Metanephros (tissue), 2 donors: Measurements from ENCODE around the gene TRMT61A.

DNA sequence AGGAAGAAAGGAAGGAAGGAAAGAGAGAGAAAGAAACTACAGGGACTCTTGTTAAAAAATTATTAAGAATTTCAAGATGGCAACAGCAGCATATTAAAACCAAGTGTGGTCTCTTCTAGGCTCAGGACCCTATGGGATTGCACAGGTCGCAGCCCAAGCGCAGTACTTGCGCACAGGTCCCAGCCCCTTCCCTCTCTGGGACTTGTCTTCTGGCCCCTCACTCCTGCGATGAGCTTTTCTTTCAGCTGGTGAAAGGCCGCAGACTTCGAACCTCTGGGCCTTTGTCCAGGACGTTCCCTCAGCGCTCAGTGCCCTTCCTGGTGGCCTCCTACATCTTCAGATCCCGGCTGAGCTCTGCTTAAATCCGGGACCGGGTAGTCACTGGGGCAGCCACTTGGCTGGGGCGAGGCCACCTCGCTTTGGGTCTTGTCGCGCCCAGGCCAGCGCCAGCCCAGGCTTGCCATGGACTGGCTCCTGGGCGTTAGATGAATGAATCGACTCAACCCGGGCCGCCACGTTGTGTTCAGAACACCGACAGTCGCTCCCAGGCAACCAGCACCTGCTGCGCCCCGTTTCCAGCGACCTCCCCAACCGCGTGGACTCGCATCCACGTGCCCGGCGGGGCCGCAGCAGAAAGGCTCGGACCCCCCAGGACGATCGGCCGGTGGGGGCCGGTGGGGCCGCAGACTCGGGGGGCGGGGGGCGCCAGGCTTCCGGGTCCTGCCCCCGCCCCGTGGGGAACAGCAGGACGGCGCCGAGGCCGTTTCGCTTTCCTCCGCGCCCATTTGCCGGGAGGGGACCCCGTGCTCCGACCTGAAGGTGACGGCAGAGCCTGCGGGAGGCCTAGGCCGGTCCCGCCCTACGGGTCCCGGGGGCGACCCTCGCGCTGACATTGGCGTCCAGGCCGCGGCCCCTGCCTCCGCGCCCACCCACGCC, 37.6 kb upstream of the RCOR1 start:
- RAMPAGE, long total RNA = no peak

DNA sequence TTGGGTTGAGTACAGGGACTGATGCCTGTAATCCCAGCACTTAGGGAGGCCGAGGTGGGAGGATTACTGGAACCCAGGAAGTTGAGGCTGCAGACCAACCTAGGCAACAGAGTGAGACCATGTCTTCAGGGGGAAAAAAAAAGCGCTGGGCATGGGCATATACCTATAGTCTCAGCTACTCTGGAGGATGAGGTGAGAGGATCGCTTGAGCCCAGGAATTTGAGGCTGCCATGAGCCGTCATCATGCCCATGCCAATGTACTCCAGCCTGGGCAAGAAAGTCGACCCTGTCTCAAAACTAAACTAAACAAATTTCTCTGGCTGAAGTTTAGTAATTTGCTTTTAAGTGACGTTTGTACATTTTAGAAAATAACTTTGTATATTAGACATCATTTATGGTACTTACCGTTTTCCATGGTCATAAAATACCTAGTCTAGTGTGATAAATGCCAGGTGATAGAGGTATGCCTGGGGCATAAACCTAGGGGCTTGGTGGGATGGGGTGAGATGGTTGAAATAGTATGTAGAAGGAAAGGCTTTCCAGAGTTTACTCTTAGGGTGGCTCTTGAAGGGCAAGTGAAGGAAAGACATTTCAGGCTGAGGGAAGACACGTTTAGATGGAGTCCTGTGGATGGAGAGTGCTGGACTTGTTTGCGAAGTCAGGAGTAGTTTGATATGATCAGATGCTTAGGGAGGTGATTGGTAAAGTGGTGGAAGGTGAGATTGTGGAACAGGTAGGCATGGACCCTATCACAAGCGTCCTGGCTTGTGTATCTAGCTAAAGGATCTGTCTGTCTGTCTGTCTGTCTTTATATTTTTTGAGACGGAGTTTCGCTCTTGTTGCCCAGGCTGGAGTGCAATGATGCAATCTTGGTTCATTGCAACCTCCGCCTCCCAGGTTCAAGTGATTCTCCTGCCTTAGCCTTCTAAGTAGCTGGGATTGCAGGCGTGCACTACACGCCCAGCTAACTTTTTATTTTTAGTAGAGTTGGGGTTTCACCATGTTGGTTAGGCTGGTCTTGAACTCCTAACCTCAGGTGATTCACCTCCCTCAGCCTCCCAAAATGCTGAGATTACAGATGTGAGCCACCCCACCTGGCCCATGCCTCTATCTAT, 26.2 kb downstream of the RCOR1 start:
- RAMPAGE, long total RNA = no peak

GRCh38 chr14:102621567-102622076, 29.2 kb downstream of the RCOR1 start:
- RAMPAGE, long total RNA = no peak

- RAMPAGE, long total RNA = no peak
These were observed 53.0 kb downstream of the RCOR1 start for GRCh38 chr14:102645042-102646161.

DNA sequence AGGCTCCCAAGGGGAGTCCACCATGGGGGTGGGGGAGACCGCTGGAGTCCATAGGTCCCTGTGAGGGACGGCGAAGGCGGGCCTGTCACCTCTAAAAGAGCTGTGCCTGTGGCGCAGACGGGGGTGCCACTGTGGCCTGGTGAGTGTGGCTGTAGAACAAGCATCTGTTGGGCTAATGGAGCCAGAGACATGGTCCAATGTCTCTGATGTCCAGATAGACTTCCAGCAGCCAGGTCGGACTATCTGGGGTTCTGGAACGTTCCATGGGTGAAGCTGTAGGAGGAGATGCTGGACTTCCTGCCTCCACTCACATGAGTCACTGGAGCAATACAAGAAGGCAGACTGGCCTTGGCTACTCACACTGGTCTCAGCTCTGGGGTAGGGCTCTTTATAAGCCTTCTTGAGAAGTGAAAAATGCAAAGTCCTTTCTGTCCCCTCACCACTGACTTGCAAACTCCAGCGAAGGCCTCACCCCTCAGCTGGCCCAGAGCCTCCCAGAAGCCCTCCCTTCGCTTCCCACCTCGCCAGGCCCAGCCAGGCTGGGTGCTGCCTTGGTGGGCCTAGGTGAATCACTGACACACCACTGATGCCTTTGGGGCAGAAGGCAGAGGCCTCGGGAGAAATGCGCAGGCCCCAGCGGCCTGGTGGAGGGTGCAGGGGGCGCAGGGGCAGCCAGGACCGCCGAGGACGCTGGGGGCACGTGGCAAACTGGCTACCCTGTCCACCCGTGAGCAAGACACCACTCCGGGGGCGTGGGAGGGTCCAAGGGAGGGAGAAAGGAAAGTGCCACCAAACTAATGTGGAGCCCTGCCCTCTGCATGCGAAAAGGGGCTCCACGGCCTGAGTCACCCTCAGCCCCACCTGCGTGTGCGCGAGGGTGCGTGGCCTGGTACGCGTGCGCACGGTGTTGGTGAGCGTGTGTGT, 1.0 kb upstream of the TRAF3 start:
- RAMPAGE, long total RNA = no peak

DNA sequence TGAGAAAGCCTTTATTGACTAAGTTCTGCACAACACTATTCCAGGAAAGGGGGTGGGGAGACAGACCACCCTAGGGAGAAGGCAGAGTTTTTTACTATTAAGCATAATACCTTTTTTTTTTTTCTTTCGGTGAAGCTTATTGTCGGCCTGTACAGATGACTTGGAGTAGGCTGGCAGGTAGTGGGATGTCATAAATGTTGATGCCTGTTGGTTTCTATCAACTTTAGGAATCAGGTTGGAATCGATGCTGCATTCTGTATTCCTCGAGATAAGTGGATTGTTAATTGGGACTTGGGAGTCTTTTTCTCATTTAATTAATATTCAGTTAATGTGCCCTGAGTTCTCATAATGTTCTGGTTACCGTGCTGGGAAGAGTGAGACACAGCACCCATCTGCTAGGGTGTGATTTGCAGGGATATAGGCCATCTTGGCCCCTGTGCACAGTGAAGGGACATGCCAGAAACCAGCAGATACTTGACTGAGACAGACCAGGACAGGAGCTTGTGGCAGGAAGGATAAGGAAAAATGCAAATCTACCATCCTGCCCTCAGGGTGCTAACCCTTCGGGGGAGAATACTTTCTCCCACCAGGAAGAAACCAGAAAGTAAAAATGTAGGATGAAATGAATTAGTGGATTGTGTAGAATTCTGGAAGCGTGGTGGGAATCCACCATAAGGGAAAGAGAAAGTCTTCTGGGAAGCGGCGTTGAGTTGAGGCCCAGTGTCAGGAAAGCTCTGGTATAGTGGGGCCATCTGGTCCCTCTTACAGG, 3.3 kb downstream of the TRAF3 start:
- RAMPAGE, long total RNA = no peak

DNA sequence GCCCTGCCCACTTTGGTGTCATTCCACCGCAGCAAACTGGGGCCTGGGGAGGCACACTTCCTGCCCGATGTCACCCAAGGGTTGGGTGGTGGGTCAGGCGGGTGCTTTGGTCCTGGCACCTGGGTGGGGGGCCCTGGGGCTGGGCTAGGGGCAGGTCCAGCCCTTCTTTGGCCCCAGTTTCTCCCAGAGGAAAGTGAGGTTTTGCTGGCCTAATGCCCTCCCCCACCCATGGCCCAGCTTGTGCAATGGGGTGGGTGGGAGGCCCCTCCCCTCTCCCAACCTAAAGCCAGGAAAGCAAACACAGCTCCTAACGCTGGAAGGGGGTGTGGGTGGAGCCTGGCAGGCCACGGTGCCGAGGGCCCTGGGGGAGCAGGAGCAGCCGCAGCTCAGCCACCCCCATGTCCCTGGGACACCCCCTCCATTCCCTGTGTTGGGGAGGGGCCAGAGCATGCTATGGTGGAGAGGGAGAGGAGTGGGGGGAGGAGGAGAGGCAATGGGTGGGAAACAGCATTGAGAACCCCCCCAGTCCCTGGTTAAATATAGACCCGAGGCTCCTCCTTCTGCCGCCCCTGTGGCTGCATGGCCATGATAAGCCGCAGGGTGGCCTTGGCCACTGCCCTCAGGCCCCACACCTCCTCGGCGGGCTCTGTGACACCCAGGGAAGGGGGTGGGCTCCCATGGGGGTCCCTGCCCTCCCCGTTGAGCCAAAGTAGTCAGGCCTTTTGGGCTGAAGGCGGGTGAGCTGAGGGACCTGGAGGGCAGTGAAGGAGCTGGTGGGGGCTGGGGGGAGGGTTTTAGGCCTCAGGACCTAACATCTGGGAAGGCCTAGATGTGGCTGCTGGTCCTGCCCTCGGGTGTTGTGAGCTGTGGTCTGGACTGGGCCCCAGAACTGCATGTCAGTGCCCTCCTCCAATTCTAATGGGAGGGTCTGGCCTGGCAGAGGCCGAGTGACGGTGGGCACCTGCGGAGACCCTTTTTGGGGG, 4.8 kb downstream of the EXOC3L4 start:
- RAMPAGE, long total RNA = no peak

GRCh38 chr14:103105002-103105370, 10.5 kb downstream of the EXOC3L4 start:
- RAMPAGE, long total RNA = no peak

DNA sequence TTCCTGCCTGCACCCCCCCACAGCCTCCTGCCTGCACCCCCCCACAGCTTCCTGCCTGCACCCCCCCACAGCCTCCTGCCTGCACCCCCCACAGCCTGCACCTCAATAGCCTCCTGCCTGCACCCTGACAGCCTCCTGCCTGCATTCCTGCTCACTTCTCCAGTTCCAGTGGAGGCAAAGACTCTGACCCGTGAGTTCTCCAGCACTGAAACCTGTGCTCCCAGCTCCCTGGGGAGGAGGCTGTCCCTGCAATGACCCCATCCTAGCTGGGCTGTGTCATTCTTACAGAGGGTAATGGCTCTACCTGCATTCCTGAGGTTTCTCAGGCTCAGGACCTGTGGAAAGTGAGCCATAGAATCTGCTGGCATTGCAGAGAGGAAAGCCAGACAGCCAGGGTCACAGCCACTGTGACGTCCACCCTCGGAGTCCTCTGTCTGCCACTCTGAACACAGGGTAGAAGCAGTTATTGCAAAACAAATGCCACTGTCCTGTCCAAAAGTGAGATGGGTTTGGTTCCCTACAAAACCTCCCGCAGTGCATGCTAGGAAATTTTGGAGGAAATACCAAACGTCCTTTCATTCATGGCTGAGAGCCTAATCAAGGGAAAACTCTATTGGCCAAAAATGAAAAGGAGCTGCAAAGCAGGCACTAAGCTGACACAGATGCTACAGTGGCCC, 37.7 kb downstream of the TNFAIP2 start:
- RAMPAGE, long total RNA = no peak

DNA sequence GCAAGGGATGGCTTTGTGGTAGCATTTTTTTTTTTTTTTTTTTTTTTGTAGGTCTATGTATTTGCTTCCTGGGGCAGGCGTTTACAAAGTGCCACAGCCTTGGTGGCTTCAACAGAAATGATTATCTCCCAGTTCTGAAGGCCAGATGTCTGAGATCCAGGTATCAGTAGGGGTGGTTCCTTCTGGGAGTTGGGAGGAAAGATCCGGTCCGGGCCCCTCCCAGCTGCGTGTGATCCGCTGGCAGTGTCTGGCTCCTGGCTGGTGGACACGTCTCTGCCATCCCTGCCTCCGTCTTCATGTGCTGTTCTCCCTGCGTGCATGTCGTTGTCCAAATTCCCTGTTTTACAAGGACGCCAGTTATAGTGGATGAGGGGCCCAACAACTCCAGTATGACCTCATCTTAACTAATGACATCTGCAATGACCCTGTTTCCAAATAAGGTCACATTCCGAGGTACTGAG, 72.9 kb downstream of the TNFAIP2 start:
- RAMPAGE, long total RNA = no peak

DNA sequence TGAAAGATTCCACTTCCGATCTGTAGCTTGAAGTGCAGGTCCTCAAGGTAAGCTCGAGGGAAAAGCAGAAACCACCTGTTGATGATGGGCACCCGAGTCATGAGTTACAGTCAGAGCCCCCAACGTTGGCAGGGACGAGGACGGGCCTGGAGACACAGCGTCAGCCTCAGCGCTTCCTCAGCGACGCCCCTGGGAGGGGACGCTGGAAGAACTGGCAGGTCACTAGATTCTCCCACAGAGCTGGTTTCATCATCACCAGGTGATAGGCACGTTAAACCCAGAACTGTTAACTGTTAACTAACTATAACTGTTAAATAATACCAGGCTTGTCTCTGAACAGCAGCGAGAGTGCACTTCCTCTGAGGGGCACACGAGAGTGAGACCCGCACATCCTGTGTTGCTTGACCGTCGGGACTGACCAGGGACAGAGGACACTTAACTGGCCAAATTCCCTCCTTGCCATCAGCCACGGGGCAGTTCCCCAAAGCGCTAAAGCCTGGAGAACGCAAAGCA, 101.9 kb downstream of the TNFAIP2 start:
- RAMPAGE, long total RNA = no peak

- RAMPAGE, long total RNA = no peak
These were observed 92 bp downstream of the EIF5 start for GRCh38 chr14:103334298-103334359.

- RAMPAGE, long total RNA = no peak
These were observed 42.1 kb downstream of the CKB start for GRCh38 chr14:103480230-103481252.

GRCh38 chr14:103503988-103504450, 18.6 kb downstream of the CKB start:
- RAMPAGE, long total RNA = no peak

DNA sequence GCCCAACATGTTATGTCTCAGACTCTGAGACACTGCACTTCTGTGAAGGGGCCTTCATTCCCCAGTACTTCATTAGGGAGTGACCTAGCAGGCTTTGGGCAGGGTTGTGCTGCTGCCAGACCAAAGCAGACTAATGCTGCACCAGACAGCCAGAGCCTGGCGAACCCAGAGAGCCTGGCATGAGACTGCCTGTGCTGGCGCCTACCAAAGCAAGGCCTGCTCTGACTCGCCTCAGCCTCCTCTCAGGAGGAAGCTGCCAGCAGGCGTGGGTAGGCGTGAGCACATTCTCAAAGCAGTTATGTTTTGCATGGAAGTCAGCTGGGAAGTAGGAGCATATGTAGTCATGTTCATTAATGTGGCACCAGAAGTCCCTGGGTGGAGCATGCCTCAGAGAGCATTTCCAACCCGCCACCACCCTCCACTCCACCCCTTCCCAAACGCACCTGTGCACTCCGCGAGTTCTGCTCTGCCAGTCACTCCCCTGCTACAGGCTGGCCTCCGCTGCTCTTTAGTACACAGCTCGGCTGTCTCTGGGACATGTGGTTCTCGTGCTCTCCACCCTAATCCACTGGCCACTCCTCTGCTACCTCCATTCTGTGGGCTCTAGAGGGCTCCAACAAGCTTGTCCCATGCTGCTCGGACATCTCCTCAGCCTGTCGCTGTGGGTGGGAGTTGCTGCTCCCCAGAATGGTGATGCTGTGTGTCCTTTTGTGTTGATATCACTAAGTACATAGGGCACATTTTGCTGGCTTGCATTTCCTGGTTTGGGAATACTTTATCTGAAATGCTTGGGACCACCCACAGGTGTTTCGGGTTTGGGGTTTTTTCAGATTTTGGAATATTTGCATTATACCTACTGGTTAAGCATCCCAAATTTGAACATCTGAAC, 9.5 kb downstream of the CKB start:
- RAMPAGE, long total RNA = no peak

GRCh38 chr14:103528866-103529560, at the start of gene TRMT61A:
TSS of gene TRMT61A (plus strand) at chr14:103529196.
- RAMPAGE, long total RNA = no peak

GRCh38 chr14:103532536-103532937, 3.5 kb downstream of the TRMT61A start:
- RAMPAGE, long total RNA = no peak

DNA sequence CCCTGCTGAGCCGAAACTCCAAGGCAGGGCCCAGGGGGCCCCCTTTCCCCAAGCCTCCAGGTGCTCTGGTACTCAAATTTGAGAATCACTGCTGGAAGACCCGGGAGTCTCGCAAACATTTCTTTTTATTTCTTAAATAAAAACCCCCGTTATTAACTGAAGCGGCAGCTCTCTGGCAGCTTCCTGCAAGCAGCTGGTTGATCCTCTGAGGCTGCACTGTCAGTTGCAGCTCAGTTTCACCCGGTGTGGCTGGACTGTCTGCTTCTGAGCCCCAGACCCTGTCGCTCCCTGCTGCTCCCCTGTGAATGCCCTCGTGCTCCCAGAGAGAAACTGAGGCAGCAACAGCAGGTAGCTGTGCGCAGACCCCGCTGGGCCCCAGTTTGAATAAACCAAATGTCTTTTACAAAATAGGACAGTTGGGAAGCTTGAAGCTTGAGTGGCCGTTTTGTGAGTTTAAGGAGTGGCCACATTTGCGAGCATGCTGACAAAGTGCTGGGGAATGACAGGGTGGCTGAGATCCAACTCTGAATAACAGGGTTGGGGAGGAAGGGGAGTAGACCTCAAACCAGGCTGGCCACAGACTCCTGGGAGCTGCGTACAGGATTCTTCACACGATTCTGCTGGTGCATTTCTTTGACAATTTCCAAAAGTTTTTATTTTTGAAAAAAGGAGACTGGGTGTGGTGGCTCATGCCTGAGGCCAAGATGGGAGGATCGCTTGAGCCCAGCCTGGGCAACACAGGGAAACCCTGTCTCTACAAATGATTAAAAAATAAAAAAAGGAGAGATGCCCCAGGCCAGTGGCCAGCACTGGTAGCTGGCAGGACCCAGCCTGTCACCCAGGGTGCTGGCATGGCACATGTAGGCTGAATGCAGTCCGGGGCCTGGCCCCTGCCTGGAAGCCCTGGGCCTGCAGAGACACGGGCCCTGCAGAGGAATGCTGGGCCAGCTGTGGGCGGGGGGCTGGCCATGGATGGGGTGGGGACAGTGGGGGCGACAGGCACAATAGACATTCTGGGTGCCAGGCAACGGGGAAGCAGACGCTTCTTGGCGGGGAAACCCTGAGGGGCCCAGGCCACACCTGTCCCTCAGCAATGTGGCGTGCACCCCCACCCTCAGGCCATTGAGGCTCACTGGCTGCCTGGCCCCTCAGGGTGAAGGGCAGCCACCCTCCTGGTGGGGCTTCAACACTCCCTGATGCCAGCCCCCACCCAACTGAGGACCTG, 11.6 kb downstream of the TRMT61A start:
- RAMPAGE, long total RNA = no peak

DNA sequence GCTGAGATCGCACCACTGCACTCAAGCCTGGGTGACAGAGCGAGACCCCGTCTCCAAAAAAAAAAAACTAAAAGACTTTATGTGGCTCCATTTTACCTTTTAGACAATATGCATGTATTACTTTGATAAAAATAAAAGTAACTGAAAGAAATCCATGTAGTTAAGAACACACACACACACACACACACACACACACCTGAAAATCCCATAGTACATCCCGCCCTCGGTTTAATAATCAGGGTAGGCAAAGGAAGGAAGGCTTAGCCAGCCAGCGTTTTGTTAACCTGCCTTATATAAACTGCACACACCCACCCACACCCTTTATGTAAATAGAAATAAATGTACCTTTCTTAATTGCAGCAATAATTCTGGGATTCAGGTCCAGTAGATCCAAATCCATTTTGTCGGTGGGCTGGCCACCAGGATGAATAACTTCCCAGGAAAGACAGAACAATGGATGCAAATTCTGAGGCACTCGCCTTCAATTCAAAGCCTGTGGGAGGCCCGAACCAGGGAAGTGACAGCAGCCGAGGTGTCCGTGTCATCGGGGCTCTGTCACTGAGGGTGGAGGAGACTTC, 4.5 kb downstream of the XRCC3 start:
- RAMPAGE, long total RNA = no peak

GRCh38 chr14:103871838-103872750, 24.7 kb upstream of the PPP1R13B start:
- RAMPAGE, long total RNA = no peak